Sigmoid colon (tissue), 4 donors: Measurements from ENCODE around the genes DPH6 and GPR176.

GRCh38 chr15:34582233-34583394 lies 837 bp downstream of the GOLGA8B start:
- PRO-cap: no peak
- RAMPAGE, long total RNA, 4 experiments: start-site peak on the minus strand in 2 of 4 experiments, at chr15:34582849-34582888 at its widest, 100 to 341 reads per replicate

- PRO-cap: no peak
- RAMPAGE, long total RNA, 4 experiments: no peak in any of the 4 experiments
Observed at GRCh38 chr15:34720148-34720714, 34.6 kb downstream of the GJD2 start.

DNA sequence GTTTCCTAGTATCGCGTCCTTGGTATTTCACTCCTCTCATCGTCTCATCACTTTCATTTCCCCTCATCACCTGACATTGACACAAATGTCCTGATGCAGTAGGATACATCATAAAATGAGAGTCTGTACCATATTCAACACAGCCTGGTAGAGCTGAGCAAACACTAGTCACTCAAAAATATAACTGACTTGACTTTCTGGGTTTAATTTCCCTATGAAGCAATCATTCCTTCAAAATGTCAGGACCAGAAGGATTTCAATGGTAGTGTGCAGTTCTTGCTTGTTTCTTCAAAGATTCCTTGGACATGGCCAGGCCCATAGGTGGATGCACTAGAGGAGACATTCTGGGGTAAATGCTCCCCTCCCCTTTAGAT lies 59.7 kb upstream of the ACTC1 start:
- PRO-cap: no peak
- RAMPAGE, long total RNA, 4 experiments: start-site peak on the minus strand in 1 of 4 experiments, centred at position 164 of the sequence, 8 reads per replicate

- PRO-cap: no peak
- RAMPAGE, long total RNA, 4 experiments: no peak in any of the 4 experiments
Observed at GRCh38 chr15:35019449-35019817, 31.3 kb upstream of the ZNF770 start.

DNA sequence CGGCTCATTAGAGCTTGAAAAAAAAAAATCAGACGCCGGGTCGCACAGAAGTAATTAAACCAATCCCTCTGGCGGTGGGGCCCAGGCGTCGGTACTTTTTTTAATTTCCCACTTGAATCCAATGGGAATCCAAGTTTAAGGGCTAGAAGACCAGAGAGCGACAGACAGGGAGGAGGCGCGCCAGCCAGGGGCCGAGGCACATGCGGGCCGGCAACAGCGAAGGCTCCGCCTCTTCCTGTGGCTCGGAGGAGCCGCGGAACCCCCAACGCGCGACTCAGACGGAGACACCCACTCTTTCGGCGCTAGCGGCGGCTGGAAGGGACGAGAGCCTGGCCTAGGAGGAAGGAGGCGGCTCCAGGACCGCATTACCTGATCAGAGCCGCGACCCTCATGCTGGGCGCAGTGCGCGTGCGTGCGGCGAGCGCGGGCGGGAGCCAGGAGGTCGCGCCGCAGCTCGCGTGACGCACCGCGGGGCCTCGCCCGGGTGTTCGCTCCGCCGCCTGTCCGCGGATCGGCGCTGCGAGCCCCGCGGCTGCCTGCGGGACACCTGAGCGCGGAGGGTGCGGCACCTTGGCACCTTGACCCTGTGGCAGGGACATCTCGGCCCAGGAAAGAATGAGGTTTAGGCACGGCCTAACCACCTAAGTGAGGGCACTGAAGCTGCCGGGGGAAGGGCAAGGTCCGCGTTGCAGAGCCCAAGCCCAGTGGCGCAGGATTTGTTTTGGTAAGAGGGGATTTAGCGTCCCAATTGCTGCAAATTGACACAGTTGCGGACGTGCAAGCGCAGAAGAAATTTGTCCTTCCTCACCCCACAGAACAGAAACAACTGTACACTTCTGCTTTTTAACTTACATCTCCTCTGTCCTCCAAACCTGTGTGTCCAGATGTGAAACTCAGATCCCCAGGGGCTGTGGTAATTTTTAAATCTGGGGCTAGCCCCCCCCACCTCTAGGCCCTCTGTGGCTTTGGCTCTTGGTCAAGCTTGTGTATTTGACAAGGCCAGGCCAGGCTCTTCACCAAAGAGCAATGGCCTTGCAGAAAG lies at the start of gene DPH6:
Gene DPH6 (minus strand): TSS at position 416 of the 1,042 bp plus-strand sequence.
- PRO-cap: bidirectional peak, plus-strand start at position 291 of the sequence, minus-strand start at position 108 of the sequence; bidirectional peak, plus-strand start at position 503 of the sequence, minus-strand start at position 406 of the sequence
- RAMPAGE, long total RNA, 4 experiments: start-site peak on the minus strand in 3 of 4 experiments, centred at positions 404 to 427 of the sequence, 24 to 88 reads per replicate

GRCh38 chr15:36604061-36604382 lies 24.6 kb downstream of the CDIN1 start:
- PRO-cap: no peak
- RAMPAGE, long total RNA, 4 experiments: no peak in any of the 4 experiments

- PRO-cap: no peak
- RAMPAGE, long total RNA, 4 experiments: no peak in any of the 4 experiments
Observed at GRCh38 chr15:36605433-36605939, 26.1 kb downstream of the CDIN1 start.

DNA sequence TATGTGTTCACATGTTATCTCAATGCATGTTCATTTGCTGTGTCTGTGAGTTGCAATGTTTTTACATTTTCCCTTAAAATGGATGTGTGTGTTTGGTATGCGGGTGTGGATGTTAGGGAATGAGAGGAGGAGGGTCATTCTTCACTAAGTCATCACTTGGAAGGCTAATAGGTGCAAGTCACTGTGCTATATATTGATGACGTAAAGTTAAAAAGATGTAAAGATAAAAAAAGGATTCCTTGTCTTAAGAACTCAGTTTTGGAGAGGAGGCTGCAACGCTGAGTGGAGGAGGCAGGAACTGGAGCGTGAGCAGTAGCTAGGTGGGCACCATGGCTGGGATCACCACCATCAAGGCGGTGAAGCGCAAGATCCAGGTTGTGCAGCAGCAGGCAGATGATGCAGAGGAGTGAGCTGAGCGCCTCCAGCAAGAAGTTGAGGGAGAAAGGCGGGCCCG lies 33.7 kb downstream of the CDIN1 start:
- PRO-cap: no peak
- RAMPAGE, long total RNA, 4 experiments: start-site peak on the plus strand in 1 of 4 experiments, centred at position 358 of the sequence, 6 reads per replicate

GRCh38 chr15:37098893-37099854 lies 1.2 kb downstream of the MEIS2 start:
- PRO-cap: no peak
- RAMPAGE, long total RNA, 4 experiments: start-site peak on the minus strand in 3 of 4 experiments, at chr15:37099464-37099799 at its widest, 18 to 31 reads per replicate

DNA sequence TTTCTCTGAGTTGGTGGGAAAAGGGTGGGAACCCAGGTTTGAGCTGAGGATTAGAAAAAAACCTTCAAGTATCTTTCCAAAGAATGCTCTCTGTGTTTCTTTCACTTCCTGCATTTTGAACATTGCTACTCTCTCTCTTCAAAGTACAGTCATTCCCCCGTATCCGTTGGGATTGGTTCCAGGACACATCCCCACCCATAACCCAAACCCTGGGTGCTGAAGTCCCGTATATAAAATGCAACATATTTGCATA lies 139.6 kb downstream of the TMCO5A start:
- PRO-cap: no peak
- RAMPAGE, long total RNA, 4 experiments: no peak in any of the 4 experiments

DNA sequence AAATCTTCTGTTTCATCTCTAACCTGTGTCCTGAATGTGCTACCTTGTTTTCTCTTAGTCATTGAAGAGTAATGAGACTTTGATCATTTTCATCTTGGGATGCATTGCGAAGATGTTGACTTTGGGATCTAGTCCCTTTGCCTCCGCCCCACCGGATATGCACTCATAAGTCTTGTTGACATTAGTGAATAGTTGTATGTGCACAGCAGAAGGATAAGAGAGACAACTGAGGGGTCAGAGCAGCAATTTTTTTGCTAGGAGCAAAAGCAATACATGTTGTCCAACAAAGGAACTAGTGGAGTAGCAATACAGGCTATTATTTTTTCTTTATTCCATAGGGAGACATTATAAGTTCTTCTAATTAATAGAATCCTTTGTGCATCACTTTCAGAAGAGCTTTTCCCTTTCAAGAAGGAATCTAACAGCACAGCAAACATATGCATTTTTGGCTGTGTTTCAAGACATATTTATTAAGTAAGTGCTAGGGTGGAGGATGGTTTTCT lies 35.8 kb upstream of the SPRED1 start:
- PRO-cap: no peak
- RAMPAGE, long total RNA, 4 experiments: no peak in any of the 4 experiments

GRCh38 chr15:38397867-38398542 lies 55.9 kb upstream of the FAM98B start:
- PRO-cap: no peak
- RAMPAGE, long total RNA, 4 experiments: no peak in any of the 4 experiments

DNA sequence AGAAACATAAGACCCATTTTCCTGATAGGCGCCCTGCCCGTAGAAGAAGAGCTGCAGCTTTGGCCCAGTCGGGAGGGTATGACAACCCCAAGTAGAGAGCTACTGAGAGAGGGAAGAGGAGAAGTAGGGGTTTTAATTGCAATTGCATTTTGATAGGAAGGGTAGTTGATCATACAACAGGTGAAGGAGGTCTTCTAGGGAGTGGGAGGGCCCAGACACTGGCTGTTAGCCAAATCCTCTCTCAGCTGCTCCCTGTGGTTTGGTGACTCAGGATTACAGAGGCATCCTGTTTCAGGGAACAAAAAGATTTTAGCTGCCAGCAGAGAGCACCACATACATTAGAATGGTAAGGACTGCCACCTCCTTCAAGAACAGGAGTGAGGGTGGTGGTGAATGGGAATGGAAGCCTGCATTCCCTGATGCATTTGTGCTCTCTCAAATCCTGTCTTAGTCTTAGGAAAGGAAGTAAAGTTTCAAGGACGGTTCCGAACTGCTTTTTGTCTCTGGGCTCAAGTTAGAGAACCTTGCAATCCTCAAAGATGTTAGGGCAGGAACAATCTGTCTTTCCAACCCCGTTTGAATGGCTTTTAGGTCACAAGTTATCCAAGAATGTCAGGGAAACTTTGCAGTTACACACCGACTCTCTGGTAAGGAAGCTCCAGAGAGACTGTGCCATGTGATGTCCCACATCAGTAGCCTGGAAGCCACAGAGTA lies 408.8 kb upstream of the THBS1 start:
- PRO-cap: no peak
- RAMPAGE, long total RNA, 4 experiments: no peak in any of the 4 experiments

- PRO-cap: no peak
- RAMPAGE, long total RNA, 4 experiments: no peak in any of the 4 experiments
Observed at GRCh38 chr15:39273641-39274082, 307.2 kb upstream of the THBS1 start.

DNA sequence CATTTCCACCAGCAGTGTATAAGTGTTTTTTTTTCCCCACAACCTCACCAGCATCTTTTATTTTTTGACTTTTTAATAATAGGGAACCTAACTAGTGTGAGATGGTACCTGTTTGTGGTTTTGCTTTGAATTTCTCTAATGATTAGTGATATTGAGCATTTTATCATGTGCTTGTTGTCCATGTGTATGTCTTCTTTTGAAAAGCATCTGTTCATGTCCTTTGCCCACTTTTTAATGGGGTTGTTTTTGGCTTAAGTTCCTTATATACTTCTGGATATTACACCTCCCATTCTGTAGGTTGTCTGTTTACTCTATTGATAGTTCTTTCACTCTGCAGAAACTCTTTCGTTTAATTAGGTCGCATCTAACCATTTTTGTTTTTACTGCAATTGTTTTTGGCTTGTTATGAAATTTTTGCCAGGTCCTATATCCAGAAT lies 122.3 kb upstream of the THBS1 start:
- PRO-cap: no peak
- RAMPAGE, long total RNA, 4 experiments: no peak in any of the 4 experiments

GRCh38 chr15:39504556-39504968 lies 76.3 kb upstream of the THBS1 start:
- PRO-cap: no peak
- RAMPAGE, long total RNA, 4 experiments: no peak in any of the 4 experiments

GRCh38 chr15:39585146-39586199 lies 4.6 kb downstream of the THBS1 start:
- PRO-cap: no peak
- RAMPAGE, long total RNA, 4 experiments: start-site peak on the plus strand in 2 of 4 experiments, at chr15:39585326-39585937 at its widest, 112 to 124 reads per replicate

- PRO-cap: no peak
- RAMPAGE, long total RNA, 4 experiments: no peak in any of the 4 experiments
Observed at GRCh38 chr15:39698731-39699367, 83.8 kb downstream of the FSIP1 start.

GRCh38 chr15:39797346-39798040 lies 14.9 kb upstream of the FSIP1 start:
- PRO-cap: no peak
- RAMPAGE, long total RNA, 4 experiments: no peak in any of the 4 experiments

GRCh38 chr15:39919715-39920506 lies at the start of gene GPR176:
Gene GPR176, minus strand, starts transcription at chr15:39920266.
- PRO-cap: bidirectional peak, plus-strand start at chr15:39920264, minus-strand start at chr15:39920175; bidirectional peak, plus-strand start at chr15:39920368, minus-strand start at chr15:39920349
- RAMPAGE, long total RNA, 4 experiments: start-site peak on the minus strand in 3 of 4 experiments, at chr15:39920094-39920321 at its widest, 19 to 43 reads per replicate